Metastatic Breast Carcinoma in the Ovary (tissue), 3 donors: ENCODE results near the gene GALNT4.

DNA sequence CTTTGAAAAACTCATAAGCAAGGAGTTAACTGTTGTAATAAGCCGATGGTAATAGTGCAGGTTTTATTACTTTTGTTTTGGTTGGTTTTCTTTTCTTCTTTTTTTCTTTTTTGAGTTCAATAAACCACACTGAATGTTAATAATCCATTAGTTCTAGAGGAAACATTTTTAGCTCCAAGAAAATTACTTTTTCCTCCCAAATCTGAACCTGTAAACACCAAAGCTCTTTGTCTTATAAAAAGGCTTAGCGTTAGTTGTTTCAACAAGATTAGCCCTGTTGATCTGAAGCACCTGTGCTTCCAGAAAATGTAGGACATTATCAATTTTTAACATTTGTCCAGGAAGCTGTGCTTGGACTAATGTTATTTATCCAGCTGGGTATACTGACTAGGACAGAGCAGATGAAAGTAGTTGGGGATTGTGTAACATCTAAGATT is 30.7 kb upstream of the DUSP6 start:
- PRO-cap, 3 experiments = no peak in any of the 3 experiments

DNA sequence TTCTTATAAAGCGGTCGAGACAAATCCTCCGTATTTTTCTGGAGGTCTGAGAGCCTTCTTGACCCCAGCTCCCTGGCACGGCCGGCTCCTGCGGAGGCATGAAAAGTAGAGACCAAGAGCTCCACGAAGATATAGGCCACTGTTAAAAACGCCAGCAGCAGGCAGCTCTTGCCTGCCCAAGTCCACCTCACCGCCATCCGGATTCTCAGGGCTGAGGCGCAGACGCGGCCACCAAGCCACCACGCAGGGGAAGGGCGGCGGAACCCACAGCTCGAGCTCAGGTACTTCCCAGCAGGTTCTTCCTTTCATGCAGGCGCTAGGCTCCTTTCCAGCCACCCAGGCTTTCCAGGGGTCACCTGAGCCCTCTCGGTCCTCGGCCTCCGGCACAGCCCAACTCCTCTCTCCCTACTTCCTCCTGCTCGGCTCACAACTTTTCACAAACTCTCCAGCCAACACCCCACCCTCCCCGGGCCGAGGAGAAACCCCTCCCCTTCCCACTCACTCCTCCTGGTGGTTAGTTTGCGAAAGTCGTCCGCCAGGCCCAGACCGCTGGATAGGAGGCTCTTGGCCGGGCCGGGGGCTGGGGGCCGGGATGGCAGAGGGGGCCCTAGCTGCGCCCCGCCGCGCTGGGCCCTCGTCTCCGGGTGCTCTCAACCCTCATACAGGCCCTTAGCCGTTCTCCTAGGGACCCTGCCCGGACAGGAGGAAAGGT is at the start of gene GALNT4:
Gene GALNT4, minus strand, starts transcription at position 444 of the 712 bp plus-strand sequence.
- PRO-cap, 3 experiments = peak in 3 of 3 experiments; most common plus-strand start position 517 of the sequence (in 3); most common minus-strand start position 438 of the sequence (in 2)

- PRO-cap, 3 experiments = peak in 3 of 3 experiments; most common plus-strand start chr12:89525612 (in 3); most common minus-strand start chr12:89525303 (in 3)
Observed at GRCh38 chr12:89525065-89525764, 619 bp upstream of the GALNT4 start.

- PRO-cap, 3 experiments = no peak in any of the 3 experiments
Observed at GRCh38 chr12:89756986-89757533, 48.4 kb upstream of the ATP2B1 start.

- PRO-cap, 3 experiments = no peak in any of the 3 experiments
Observed at GRCh38 chr12:90980028-90980333, 24.8 kb downstream of the EPYC start.

GRCh38 chr12:91215734-91216652 is 33.4 kb upstream of the DCN start:
- PRO-cap, 3 experiments = no peak in any of the 3 experiments

DNA sequence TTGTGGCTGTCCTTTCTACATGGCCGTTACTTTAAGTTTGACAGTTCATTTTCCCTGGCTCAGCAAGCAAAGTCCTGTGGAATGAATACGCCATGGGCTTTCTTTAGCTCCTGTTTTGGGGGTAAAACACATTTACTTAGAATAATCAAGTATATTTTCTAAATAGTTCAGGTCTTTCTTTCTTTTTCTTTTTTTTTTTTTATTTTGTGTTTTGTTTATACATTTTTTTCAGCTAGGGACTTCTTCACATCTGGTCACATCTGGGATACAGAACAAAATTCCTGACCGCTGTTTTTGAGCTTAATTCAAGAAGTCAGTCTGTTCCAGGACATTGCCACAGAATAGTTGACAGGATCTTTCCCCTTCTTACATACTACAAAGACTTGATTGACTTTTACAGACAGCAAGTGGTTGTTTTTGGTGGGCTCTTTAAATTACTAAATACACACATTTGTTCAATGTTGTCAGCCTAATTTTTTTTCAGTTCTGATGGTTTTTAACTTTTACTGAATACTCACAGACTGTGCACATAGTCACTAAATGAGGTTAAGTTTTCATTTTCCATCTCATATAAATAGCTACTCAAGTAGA is 41.8 kb upstream of the DCN start:
- PRO-cap, 3 experiments = no peak in any of the 3 experiments

DNA sequence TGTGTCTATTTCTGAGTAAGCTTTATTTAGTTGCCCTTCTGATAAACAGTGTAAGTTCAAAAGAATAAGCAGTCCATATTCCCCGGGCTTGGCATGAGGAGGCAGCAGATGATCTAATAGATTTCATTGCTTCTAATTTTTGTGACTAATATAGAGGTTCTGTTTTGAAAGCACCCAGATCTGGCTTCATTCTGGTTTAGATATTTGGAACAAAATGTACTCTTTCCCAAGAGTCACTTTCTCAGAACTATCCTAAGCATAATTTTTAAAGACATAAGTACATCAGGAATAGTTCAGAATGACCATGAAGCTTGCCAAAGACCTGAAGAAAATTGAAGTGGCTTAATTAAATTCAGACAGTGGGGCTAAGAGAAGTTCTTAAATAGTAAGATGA is 290.9 kb downstream of the BTG1 start:
- PRO-cap, 3 experiments = no peak in any of the 3 experiments

GRCh38 chr12:91871669-91872360 is 273.8 kb downstream of the BTG1 start:
- PRO-cap, 3 experiments = no peak in any of the 3 experiments

DNA sequence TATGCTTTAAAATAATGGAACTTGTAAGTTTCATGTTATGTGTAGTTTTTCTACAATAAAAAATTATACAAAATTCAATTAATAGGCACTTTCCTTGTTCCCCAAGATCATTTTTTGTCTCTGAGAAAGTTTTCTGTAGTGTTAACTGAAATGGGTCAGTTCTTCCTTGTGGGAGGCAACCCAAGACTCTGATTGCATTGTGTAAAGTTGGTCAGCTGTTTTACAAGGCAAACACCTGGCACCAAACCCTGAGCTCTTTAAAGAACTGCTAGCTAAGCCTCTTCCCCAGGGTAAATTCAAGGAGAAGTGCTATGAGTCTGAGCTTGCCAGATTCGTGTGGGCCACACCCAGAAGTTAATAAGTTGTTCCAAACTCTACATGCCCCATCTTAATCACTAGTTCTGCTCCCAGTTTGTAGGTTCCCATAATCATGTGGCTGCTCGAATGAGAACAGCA is 214.6 kb downstream of the BTG1 start:
- PRO-cap, 3 experiments = peak in 1 of 3 experiments; most common plus-strand start position 293 of the sequence (in 1); most common minus-strand start position 190 of the sequence (in 1)

DNA sequence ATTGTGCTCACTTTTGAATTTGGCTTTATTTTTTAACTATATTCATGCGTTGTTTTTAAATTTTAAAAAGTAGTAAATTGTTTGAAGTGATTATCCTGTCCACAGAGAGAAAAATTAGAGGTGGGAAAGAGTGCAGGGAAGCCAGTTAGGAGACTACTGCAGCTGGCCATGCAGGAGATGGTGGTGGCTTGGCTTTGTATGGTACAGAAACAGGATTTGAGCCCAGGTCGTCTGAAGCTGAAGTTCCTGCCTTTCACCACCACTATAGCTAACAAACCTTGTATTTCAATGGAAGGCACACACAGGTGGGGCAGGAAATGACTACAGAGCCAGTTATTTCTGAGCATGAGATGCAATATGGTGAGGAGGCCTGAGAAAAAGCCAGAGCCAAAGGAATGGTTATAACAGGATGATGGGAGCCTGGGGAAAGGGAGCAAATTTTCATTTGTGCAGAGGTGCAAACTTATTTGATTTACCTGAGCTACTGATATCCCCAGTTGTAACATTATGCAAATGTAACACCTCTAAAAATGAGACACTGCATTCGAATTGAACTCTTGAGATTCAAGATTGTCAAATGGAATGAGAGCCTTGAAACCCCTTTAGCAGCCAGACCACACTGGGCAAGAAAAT is 103.9 kb downstream of the BTG1 start:
- PRO-cap, 3 experiments = no peak in any of the 3 experiments

DNA sequence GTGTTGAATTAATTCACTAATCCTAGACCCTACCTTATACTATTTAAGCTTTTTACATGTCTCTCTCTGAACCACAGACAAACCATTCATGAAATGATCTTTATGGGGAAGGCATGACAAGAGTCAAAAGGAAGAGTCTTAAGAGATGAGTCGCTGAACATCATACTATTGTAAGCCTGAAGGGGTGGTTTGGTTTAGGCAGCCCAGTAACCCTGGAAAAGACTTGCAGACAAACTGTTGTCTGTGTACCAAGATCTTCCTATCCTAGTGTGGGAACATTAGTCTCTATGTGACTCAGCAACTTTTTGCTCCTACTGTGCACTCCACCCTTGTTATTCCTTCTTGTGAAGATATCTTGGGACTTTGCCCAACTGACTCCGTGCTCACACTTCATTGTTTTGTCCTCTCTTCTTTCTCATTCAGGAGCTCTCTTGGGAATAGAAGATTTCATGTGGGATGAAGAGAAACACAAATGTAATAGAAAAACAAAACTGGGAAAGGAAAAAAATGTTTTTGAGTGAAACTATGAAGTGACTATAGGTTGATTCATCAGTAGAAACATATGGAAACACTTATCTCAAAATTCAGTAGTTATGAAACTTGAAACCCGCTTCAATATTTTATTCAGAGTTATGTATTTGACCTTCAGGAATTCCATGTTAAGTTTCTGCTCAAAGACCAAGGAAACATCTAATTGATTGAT is 67.4 kb downstream of the BTG1 start:
- PRO-cap, 3 experiments = no peak in any of the 3 experiments

DNA sequence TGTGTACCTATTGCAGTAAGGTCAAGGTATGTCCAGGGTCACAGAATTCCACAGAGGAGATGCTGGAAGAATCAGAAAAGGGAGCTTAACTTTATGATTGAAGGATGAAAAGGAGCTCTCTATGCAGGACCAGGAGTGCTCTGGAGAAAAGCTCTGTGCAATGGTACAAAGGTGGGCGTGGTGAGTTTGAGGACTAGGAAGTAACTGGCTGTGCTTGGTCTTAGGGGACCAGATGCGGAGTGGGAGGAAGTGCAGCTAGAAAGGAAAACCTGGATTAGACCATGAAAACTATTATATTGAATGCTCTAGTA is 56.9 kb downstream of the BTG1 start:
- PRO-cap, 3 experiments = no peak in any of the 3 experiments

DNA sequence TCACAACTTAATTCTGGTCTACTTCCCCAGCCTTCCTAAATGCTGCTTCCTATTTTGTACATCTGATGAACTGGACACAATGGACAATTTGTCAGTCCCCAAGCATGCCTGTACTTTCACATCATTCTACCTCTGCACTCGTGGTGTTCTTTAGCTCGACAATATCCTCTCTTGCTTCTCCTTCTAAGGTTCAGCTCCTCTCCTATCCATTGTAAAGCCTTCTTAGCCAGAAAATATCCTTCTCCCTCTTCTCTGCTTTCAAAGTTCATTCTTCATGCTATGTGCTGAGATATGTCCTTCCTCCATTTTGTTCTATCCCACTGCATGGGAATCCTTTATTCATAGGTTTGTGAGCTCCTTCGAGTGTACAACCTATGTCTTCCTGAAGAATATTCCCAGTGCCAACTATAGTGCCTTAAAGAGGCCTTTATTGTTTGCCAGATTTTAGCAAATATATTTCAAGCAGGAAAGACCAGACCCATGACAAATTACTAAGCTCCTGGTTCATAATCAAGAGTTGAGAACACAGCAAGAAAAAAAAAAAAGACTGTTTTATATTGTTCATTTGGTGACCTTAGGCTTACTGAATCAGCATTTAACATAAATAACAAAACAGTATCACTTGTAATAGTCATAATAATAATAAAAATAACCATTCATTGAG is 33.5 kb downstream of the BTG1 start:
- PRO-cap, 3 experiments = no peak in any of the 3 experiments

GRCh38 chr12:92121020-92121725 is 24.5 kb downstream of the BTG1 start:
- PRO-cap, 3 experiments = no peak in any of the 3 experiments

- PRO-cap, 3 experiments = no peak in any of the 3 experiments
Observed at GRCh38 chr12:92132988-92133698, 12.5 kb downstream of the BTG1 start.

DNA sequence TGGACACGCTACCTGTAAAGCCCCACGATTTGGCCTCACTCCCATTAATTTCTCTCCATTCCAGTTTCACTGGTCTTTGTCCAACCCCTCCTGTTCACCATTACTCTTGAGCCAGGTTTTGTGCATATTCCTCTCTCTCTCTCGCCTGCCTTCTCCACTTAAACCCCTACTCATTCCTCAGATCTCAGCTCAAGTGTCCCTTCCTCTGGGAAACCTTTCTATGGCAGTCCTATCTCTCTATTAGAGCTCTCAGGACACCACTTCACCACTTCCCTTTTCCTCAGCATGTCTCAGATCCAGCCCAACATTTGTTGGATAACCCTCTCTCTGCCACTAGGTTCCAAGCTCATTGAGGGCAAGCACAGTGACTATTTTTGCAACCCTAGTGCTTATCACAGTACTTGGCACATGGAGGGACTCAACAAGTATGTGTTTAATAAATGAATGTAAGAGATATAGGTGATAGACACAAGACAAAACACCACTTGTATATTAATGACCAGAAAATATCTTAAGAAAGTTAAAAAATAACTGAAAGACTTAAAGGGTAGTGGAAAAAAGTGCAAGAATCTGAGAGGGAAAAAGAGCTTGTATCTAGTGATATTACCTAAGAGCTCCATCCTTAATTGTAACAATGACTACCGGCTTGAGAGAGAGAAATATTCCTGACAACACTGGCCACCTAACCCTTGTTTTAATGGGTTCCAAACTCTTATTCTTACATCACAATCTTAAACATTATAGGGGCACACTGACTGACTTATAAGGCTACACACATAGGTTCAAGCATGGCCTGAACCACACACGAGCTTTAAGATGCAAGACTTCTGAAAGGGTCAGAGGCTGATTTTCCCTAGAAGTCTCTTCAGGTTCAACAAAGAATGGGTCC is 9.0 kb downstream of the BTG1 start:
- PRO-cap, 3 experiments = no peak in any of the 3 experiments

DNA sequence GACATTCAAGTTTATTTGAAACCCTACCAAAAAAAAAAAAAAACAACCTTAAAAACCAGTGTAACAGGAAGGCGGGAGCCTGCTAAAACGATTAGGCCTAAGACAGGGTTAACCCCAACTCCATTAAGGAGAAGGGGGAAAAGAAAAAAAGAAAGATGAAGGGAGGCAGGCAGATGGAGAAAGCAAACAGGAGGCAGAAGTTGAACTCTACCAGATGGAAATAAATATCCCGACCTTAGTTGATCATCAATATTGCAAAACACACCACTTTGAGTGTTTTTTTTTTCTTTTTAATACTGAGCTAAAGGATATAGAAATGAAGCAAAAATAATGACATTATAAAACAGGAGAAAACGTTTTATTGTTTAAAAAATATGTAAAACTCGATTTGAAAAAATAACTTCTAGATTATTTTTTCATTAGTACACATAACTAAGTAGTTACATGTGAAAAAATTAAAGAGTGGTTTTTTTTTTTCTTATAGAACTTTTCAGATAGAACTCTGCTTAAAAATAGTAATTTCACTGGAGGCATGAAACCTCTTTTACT is 1.4 kb upstream of the BTG1 start:
- PRO-cap, 3 experiments = no peak in any of the 3 experiments

GRCh38 chr12:92466281-92467444 is 236.1 kb upstream of the PLEKHG7 start:
- PRO-cap, 3 experiments = peak in 2 of 3 experiments; most common plus-strand start chr12:92466693 (in 1); most common minus-strand start chr12:92466573 (in 1)

DNA sequence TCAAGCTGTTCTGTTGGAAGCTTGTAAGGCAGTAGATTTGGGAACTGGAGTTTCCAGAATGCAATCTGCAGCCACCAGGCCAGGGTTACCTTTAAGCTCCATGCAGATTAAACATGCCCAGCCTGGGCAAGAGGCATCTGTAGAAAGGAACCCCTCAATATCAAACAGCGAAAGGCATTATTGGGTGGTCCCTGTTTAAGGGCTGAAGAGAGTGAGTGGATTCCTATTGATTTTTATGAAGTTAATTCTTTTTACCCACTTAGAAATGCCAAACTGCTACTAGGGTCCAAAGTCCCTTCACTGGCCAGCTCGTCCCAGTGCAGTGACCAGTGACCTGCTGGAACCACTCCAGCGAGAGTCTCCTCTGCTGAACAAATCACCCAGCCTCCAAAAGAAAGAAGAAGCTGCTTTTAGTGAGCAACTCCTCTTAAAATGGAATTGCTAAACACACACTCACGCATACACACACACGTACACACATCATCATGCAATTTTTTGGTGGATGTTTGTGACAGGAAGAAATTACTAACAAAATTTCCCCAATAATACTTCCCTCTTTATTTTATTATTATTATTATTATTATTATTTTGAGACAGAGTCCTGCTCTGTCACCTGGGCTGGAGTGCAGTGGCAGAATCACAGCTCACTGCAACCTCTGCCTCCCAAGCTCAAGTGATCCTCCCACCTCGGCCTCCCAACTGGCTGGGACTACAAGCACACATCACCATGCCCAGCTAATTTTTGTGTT is 198.2 kb upstream of the PLEKHG7 start:
- PRO-cap, 3 experiments = no peak in any of the 3 experiments